ENCODE data around the gene POTEB2.

DNA sequence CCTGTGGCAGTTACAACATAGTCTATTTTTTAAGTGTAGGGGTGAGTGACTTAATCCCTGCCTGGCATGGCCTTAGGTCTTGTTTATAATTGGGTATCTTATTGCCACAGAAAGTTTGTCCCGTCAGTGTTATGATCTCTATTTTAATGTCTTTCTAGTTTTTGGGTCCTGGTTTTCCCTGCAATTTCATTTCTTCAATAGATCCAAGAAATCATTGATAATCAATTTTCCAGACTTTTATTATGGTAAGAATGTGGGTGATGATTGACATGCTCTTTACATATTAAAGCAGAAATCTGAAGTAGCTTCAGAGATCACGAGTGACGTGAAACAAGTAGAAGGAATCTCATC lies 101.0 kb upstream of the GOLGA6L6 start:
- PRO-cap, result unidirectional peak, minus-strand start at position 131 of the sequence

DNA sequence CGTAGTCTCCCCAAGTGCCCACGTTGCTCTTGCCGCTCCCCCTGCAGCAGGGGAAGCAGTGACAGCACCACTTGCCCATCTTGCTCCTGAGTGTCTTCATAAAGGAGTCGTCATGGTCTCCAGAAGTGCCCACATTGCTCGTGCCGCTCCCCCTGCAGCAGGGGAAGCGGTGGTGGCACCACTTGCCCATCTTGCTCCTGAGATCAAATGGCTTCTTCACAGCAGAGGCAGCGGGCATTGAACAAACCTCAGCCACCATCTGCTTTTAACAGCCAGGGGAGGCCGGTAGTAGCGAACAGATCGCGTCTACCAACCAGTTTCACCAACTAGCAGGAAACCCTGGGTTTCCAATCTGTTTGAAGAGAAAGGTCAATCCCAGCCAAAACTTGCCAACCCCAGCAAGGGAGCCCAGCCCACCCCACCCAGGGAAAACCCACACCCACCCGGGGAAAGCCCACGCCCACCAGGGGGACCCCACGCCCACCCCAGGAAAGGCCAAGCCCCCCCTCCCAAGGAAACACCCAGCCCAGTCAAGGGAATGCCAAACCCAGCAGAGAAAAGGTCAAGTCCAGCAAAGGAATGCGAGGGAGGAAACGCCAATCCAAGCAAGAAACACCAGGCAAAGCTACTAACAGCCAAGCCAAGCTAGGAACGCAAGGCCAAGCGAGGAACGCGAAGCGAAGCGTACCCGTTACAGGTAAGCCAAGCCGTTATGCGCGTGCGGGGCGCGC lies at the start of gene POTEB2:
Gene POTEB2, minus strand, starts transcription at position 292 of the 731 bp plus-strand sequence.
- PRO-cap, result no peak

- PRO-cap, result no peak
These were observed 145.0 kb downstream of the OR4N4 start for GRCh38 chr15:22239075-22240037.

- PRO-cap, result no peak
These were observed 120.8 kb downstream of the GOLGA6L22 start for GRCh38 chr15:22579517-22579842.

DNA sequence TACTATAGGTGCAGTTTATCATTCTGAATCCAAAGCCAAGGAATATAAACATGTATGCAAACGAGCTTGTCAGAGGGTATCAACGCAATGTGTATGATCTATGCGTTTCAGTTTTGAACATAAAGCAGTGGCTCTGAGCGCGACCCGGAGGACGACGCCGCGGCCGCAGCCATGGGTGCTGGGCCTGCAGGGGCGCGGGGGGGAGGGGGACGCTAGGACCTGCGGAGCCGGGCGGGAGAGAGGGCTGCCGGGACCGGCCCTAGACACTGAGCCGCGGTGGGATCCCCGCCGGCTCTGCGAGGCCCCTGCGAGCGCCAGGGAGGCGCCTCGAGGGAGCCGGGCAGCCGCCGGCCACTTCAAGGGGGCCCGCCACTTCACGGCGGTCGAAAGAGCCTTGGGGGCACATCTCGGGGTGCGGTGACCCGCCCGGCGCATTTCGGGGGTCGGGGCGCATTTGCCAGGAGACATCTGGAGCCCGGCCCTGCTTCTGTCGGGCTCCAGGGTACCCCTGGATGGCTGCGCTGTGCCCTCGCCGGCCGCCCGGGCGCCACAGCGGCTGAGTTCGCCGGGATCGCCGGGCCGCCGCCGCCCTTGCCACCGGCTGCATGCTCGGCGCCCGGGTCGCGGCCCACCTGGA lies 72.0 kb upstream of the NIPA1 start:
- PRO-cap, result no peak

DNA sequence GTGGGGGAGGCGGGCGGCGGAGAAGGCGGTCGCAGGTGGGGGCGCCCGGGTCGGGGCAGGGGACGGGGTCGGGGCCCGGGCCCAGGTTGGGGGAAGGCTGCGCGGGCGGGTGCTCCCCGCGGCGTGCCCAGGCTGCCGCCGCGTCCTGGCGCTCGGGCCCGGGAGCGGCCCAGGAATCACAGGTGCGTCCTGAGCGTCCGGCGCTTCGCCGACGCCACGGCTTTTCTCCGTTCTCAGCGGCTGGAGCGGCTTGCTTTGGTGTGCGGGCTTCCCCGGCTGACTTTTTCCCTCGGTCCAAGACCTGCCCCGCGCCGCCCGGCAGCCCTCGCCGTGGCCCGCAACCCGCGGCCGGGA lies 402 bp downstream of the NIPA1 start:
- PRO-cap, result no peak

DNA sequence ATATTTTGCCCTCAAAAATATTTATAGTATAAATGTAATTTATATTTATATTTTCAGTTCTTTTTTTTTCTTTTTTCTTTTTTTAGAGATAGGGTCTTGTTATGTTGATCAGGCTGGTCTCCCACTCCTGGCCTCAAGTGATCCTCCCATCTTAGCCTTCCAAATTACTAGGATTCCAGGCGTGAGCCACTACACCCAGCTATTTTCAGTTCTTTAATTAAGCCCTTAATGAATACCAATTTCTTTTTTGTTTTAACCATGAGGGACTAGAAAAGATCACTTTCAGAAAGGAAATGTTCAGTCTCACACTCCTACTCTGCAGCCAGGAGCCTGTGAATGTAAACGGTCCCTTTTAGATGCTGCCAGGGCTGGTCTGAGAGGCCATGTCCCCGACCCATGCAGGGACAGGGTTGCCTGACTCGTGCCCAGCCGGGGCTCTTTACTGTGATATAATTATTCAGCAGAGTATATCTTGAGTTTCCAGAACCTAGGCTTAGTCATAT lies 10.0 kb downstream of the NIPA1 start:
- PRO-cap, result no peak

GRCh38 chr15:22881113-22881547 lies 42.7 kb downstream of the NIPA2 start:
- PRO-cap, result no peak

GRCh38 chr15:22951865-22952290 lies 28.3 kb downstream of the CYFIP1 start:
- PRO-cap, result no peak

DNA sequence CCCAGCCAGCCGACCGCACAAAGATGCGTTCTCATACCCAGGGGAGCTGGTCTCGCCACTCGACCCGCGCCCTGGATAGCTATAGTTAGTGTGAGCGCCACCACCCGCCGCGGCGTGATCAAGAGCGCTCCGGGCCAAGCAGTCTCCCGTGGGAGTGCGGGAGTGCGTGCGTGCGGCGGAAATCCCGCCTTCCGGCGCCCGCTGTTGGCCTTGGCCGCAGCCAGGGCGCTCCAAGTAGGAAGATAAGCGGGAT lies 30.7 kb downstream of the GOLGA6L26 start:
- PRO-cap, result no peak

DNA sequence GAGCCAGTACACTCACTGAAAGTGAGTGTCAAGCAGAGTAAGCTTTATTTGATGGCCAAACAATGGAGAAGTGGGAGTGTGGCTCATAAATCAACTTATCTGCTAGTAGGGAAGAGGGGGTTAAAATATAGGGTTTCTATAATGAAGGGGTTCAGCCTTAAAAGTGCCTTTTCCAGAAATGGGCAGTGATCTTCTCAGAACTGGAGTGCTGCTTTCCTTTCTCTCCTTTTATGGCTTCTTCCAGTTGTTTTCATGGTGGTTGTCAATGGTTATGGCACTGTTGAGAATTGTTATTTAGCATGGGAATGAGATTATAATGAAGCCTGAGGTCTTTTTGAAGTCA lies 20.9 kb upstream of the NDN start:
- PRO-cap, result unidirectional peak, minus-strand start at position 230 of the sequence

- PRO-cap, result no peak
These were observed 131.3 kb upstream of the SNRPN start for GRCh38 chr15:24823292-24824032.

DNA sequence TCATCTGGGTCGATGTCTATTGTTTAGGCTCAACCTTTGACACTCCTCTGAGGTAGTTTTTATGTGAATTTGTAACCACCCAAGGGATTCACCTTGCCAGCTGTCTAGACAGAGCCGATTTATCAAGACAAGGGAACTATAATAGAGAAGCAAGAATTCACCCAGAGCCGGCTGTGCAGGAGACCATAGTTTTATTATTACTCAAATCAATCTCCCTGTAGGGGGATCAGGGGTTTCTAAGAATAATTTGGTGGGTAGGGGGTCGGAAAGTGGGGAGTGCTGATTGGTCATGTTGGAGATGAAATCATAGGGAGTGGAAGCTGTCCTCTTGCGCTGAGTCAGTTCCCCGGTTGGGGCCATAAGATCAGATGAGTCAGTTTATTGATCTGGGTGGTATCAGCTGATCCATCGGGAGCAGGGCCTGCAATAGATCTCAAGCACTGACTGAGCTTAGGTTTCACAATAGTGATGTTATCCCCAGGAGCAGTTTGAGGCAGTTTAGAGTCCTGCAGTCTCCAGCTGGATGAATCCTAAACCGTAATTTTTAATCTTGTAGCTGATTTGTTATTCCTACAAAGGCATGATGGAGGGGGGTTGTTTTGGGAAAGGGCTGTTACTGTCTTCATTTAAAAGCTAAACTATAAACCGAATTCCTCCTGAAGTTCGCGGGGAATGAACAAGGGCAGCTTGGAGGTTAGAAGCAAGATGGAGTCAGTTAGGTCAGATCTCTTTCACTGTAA lies 97.0 kb upstream of the SNRPN start:
- PRO-cap, result no peak

- PRO-cap, result no peak
These were observed 67.5 kb downstream of the UBE3A start for GRCh38 chr15:25371164-25371960.

DNA sequence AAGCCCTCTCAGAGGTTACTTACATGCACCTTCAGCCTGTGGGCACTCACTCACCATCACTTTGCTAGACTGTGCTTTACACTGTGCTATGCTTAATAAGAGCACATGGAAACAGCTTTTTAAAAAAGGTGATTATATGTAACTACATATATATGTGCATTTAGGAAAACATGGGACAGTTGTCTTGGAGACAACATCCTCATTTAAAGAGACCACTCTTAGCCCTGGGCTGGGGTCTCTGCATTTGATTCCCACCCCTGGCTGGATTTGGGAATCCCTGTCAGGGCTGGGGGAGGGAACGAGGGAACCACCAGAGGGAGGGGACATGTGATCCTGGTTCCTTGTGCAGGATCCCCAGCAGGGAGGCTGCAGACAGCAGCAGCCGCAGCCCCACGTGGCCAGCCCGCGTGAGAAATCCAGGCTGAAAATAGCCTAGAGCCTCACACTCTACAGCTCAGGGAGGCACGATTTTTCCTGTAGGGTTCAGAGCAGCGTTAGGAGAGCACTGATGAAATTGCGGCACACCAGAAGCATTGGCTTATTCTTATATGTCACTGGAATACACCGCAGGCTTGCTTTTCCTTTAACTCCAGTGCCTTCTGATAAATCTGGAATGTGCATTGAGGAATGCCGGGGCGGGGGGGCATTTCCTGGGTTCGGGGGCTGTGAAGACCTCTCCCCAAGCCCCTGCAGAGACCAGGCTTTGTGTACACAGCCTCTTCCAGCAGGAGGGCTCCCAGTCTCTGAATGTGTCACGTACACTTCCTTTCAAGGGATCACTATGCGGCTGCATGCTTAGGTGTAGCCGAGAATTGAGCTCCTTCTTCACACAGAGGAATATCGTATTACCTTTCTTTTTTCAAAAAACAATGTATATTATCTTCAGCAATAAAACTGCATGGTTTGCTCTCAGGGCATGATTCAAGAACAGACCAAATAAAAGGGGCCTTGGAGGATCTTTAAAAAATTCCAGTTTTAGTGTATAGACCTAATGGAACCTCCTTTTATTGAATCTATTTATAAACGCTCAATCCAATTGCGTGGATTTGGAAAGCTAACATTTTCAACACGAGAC lies 193.1 kb downstream of the ATP10A start:
- PRO-cap, result no peak

DNA sequence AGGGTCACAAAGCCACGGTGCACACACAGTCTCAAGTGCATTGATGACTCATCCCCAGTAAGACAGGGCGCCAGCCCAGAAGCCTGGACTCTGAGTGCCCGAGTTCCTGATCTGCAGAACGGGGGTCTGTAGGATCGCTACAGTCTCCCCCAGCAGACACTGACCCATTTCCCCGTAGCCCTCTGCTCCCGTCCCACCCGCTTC lies 75.0 kb downstream of the ATP10A start:
- PRO-cap, result no peak

GRCh38 chr15:25859535-25860316 lies 3.4 kb downstream of the ATP10A start:
- PRO-cap, result bidirectional peak, plus-strand start at chr15:25859977, minus-strand start at chr15:25859955; unidirectional peak, minus-strand start at chr15:25860062

GRCh38 chr15:26394537-26395283 lies 378.2 kb downstream of the GABRB3 start:
- PRO-cap, result no peak

DNA sequence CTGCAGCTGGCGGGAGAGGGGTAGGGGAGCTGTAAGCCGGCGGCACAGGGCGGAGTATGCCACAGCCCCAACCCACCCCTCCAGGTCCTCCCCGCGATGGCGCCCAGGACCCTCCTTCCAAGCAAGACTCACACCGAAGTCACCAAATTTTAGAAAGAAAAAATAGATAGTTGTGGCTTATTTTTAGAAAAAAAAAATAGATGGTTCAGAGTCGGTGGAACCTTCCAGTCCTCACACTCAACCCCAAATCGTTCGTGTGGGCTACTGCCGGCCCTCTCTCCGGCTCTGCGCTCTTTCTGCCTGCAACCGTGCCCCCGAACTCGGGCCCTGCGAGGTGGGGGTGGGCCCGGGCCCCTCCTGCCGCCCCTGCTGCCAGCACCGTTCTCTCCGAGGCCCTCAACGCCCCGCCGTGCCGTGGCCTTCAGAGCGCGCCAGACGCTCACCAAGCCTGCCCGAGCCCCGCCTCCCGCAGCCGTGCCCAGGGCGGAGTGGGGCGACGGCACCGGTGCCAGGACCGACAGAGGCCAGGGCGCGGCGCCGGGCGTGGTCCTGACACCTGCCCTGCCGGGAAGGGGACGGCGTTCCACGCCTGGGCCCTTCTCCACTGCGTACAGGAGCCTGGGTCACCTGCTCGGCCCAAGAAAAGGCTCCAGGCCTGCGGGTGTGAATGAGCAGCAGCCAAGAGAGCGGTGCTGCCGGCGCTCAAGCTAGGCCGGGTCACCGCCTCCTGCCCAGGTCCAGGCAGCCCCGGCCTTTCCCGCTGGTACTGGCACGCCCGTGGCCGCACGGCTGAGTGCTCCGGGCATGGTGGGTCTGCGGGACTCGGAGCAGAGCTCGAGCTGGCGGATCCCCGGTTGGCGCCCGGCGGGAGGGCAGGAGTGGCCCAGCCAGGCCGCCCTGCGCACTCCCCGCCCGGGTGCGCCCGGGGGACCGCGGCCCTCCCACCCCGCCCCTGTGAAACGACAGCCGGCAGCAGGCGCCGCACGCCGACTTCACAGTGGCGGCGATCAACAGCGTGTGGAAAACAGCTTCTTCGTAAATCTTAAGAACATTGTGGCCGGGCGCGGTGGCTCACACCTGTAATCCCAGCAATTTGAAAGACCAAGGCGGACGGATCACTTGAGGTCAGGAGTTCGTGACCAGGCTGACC lies 4.4 kb downstream of the OCA2 start:
- PRO-cap, result bidirectional peak, plus-strand start at position 652 of the sequence, minus-strand start at position 396 of the sequence; bidirectional peak, plus-strand start at position 957 of the sequence, minus-strand start at position 911 of the sequence

DNA sequence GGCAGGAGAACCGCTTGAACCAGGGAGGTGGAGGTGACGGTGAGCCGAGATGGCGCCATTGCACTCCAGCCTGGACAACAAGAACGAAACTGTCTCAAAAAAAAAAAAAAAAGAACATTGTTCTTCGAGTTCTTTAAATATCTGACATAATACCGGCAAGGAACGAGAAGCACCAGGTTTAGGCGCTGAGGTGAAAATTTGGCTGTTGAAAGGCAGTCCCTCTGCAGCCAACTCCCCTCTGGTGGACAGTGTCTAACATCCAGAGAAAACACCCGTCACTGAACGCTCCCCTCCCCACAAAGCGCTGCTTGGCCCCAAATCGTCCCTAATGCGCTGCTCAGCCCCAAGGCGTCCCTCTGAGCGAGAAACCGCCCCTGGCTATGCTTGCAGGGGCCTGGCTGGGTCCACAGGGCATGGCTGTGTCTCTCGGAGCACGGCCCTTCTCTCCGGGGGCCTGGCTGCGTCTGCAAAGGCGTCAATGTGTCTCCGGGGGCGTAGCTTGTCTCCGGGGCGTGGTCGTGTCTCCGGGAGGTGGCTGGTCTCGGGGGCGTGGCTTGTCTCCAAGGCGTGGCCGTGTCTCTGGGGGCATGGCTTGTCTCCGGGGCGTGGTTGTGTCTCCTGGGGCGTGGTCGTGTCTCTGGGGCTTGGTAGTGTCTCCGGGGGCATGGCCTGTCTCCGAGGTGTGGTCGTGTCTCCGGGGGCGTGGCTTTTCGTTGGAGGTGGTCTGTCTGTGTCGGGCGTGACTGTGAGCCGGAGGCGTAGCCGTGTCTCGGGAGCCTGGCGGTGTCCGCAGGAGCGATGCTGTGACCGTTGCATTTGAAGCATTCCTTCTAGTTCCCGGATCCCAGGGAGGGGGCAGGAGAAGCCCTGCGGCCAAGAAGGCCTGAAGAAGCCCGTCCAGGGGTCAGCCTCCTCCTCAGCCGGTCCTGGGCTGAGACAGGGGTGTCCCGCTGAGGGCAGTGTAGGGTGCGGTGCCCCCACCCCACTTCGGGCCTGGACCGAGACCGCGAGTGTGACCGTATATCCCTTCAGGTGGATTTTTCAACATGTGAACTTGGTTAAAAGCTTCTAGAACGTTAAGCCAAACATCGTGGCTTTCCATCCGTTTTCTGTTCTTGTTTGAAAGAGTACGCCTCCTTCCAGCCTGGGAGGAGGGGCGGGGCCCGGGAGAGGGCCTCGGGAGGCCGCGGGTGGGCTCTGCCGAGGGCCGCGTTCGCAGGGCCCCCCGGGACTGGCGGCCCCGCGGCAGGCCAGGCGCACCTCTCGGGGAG lies 3.1 kb downstream of the OCA2 start:
- PRO-cap, result unidirectional peak, minus-strand start at position 466 of the sequence

Data from duodenum (tissue), 1 donor.